Measurements from ENCODE around the genes DNAH14 and LEFTY1.

- PRO-cap = bidirectional peak, plus-strand start at chr1:224183652, minus-strand start at chr1:224183558
- RAMPAGE, long total RNA, 4 experiments = no peak in any of the 4 experiments
These were observed 701 bp downstream of the DEGS1 start for GRCh38 chr1:224183388-224184493.

DNA sequence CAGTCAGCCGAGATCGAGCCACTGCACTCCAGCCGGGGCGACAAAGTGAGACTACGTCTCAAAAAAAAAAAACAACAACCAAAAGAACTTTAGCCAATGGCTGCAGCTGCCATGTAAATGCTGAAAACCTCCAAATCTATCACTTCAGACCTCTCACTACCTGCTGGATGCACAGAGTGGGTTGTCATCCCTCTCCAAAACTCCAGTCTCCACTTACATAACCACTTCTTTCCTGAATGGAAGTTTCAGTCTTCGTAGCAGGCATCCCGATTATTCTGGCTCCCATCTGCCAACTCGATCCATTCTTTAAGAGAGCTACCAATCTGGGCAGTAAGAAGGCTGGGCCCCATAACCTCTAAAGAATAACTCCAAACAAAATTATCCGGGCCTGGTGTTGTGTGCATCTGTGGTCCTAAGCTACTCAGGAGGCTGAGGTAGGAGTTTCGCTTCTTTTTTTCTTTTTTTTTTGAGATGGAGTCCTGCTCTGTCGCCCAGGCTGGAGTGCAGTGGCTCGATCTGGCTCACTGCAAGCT is 12.1 kb downstream of the DEGS1 start:
- PRO-cap = no peak
- RAMPAGE, long total RNA, 4 experiments = no peak in any of the 4 experiments

- PRO-cap = no peak
- RAMPAGE, long total RNA, 4 experiments = no peak in any of the 4 experiments
These were observed 27.1 kb downstream of the DEGS1 start for GRCh38 chr1:224209977-224210706.

- PRO-cap = no peak
- RAMPAGE, long total RNA, 4 experiments = no peak in any of the 4 experiments
These were observed 9.9 kb upstream of the NVL start for GRCh38 chr1:224339714-224340357.

- PRO-cap = unidirectional peak, minus-strand start at chr1:224435575
- RAMPAGE, long total RNA, 4 experiments = no peak in any of the 4 experiments
These were observed 850 bp upstream of the WDR26 start for GRCh38 chr1:224435265-224436029.

DNA sequence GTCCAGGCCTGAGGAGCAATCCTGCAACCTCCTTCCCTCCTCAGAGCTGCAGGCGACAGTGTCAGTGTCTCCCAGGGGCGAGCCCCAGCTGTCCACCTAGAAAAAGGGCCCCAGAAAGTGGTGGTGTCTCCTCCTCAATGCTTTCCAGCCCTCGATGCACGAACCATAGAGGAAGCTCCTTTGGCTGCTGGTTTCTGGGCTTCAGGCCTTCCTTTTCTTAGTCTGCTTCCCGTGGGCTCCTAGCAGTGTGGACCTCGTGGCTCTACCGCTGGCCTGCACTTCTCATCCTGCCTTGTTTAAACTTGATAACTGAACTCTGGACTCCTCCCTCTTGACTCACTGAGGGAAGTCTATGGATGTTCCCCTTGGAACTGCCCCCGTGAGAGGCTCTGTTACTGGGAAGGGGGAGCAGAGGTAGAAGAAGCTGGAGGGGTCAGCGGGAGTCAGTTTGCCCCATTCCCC is 75.2 kb upstream of the WDR26 start:
- PRO-cap = no peak
- RAMPAGE, long total RNA, 4 experiments = no peak in any of the 4 experiments

DNA sequence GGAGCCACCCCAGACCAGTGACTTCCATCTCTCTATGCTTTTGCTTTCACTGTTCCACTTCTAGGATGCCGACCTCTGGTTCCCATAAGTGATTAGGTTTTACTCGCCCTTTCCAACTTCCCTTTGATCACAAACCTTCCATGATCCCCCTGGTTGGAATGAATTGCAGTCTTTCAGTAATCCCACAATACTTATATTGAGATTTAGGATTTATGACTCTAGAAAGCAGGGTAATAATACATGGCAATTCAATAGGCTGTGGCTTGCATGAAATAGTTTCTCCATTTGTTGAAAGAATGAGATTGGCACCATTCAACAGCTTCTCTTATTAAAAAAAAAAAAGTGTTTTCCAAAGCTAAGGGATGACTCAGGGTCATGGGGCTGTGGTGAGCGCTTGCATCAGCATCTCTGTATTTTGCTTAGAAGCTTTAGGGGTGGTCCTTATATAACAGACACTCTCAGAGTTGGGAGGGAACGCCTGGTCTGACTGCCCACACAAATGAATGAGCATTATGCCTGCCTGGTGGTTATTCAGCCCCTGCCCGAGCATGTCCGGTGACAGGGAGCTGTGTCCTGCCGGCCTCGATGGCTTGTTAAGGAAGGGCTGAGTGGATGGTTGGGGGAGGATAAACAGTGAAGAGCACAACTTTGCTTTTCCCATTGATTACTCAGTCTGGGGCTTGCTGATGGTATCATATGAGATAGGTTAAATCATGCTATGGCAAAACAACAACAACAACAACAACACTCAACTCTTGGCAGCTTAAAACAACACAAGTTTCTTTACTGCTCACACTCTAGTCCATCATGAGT is 110.6 kb downstream of the CNIH3 start:
- PRO-cap = no peak
- RAMPAGE, long total RNA, 4 experiments = no peak in any of the 4 experiments

GRCh38 chr1:224929281-224930419 is at the start of gene DNAH14:
DNAH14 (plus strand) TSS chr1:224929675.
- PRO-cap = unidirectional peak, plus-strand start at chr1:224929682; bidirectional peak, plus-strand start at chr1:224929742, minus-strand start at chr1:224929758
- RAMPAGE, long total RNA, 4 experiments = start-site peak on the plus strand in 4 of 4 experiments, at chr1:224929654-224929702 at its widest, 25 to 93 reads per replicate

DNA sequence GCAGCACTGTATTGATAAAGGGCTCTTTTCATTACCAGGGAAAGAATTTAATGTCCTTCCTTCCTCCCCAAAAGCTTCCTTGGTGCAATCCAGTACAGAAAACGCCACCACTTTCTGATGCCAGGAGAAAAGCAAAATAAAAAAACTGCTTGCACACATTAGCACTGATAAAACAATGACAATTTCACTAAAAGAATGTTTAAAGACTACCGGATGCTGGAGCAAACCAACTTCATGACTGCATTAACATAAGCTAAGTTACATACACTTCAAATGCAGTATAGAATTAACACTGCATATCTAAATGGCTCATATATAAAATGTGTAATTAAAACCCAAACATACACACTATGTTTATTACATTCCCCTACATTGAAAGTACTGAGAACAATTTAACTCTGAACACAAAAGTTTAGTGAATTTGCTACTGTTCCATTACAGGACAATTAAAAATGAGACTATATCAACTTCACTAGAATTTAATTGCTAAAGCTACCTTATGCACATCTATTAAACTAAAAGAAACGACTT is 26.2 kb downstream of the LBR start:
- PRO-cap = no peak
- RAMPAGE, long total RNA, 4 experiments = no peak in any of the 4 experiments

GRCh38 chr1:225426890-225427841 is 672 bp downstream of the LBR start:
- PRO-cap = bidirectional peak, plus-strand start at chr1:225427549, minus-strand start at chr1:225427524; unidirectional peak, plus-strand start at chr1:225427549; unidirectional peak, minus-strand start at chr1:225427766
- RAMPAGE, long total RNA, 4 experiments = no peak in any of the 4 experiments

GRCh38 chr1:225512582-225513242 is 84.9 kb upstream of the LBR start:
- PRO-cap = no peak
- RAMPAGE, long total RNA, 4 experiments = no peak in any of the 4 experiments

DNA sequence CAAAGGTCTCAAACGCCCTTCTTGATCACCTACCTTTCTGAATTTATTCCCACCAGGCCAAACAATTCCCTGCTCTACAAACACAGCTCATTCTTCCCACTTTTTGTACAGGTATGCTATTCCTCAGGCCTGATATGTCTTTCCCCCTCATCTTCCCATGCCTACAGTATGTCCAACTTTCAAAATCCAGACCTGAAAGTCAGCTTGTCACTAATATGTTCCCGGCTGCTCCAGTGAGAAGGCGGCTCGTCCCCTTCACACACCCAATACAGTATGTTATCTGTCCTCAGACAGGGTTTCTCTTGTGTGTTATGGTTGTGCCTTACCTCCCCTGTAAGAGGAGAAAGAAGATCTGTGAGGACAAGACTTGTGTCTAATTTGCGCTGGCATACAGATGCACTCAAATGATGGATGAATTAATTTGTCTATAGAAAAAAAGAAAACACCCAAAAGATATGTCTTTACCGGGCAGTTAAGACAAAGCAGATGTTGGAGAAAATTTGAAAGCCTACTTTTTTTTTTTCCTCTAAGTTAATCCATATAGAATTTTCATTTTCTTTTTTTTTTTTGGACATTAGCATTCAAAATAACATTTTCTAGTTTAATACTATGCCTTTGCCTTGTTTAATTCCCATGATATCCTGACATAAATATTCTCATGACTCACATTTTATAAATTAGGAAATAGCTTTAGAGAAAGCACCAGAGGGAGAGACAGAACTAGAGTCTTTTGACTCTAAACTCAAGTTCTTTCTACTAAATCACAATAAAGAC is 105.1 kb downstream of the ENAH start:
- PRO-cap = no peak
- RAMPAGE, long total RNA, 4 experiments = no peak in any of the 4 experiments

- PRO-cap = no peak
- RAMPAGE, long total RNA, 4 experiments = no peak in any of the 4 experiments
These were observed 3.3 kb downstream of the ENAH start for GRCh38 chr1:225649507-225650068.

- PRO-cap = bidirectional peak, plus-strand start at chr1:225653650, minus-strand start at chr1:225653632; bidirectional peak, plus-strand start at chr1:225653974, minus-strand start at chr1:225653734
- RAMPAGE, long total RNA, 4 experiments = no peak in any of the 4 experiments
These were observed 727 bp upstream of the ENAH start for GRCh38 chr1:225653561-225654139.

DNA sequence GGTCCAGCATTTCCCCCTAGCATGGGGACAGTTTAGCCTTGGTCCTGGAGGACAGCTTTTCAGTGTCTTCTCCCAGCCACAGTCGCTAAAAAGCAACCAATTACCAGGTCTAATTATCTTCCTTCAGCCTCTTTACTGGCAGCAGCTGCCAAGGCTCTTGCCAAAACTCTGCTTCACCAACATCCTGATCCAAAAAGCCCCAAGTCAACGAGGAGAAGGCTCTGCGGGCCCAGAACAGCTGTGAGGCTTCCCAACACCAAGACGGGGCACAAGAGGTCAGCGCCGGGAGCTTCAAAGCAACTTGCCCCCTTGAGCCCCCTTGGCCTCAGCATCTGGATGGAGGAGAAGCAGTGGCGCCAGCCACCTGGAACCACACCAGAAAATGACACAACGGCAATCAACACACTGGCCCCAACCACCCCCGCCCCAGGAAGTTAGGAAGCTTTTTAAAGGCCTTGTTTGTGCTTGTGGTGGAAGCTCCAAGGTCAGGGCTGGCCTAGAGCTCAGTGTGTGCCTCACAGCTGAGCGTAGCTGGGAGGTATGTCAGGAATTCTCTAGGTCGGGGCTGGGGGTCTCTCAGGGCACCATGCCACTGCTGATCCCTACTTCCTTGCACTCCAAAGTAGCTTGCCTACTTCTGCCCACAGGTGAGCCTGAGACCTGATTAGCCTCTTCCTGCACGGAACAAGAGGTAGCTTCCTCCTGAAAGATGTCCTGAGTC is 10.0 kb upstream of the SRP9 start:
- PRO-cap = unidirectional peak, plus-strand start at position 475 of the sequence
- RAMPAGE, long total RNA, 4 experiments = no peak in any of the 4 experiments

DNA sequence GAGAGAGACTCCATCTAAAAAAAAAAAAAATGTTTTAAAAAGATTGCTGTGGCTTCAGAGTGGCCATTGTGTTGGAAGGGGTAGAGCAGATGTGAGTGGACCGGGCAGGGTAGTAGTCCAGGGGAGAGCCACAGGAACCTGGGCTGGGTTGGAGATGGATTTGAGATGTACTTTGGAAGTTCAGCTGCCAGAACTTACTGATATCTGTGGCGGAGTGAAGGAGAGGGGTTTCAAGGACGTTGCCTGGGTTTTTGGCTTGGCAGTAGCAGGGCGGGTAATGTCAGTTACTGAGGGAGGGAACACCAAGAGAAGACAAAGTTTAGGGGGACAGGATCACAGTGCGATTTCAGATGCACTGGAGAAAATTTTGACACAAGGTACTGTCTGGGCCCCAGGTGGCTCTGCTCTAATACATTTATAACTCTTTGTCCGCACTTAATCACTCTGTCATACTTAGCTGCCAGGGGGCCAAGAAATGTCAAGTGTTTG is 9.5 kb downstream of the EPHX1 start:
- PRO-cap = no peak
- RAMPAGE, long total RNA, 4 experiments = no peak in any of the 4 experiments

- PRO-cap = unidirectional peak, minus-strand start at chr1:225819959
- RAMPAGE, long total RNA, 4 experiments = no peak in any of the 4 experiments
These were observed 9.9 kb downstream of the EPHX1 start for GRCh38 chr1:225819873-225820222.

- PRO-cap = no peak
- RAMPAGE, long total RNA, 4 experiments = start-site peak on the minus strand in 1 of 4 experiments, at chr1:225879289-225879447 at its widest, 6 reads per replicate
These were observed 3.2 kb downstream of the TMEM63A start for GRCh38 chr1:225878910-225879449.

DNA sequence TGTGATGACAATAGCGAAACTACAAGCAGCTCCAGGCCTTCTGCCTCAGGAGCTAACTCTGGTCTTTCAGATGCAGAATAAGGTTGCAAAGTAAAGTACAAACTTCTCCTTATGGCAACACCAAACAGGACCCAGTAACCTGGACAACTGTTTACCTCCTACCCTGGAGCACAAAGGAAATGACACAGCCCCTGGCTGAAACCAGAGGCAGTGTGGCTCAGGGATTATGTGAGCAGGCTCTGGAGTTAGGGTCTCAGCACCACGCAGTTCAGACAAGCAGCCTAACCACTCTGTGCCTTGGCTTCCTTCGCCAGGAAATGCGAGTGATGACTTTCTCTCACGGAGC is 1.2 kb downstream of the TMEM63A start:
- PRO-cap = unidirectional peak, plus-strand start at position 266 of the sequence
- RAMPAGE, long total RNA, 4 experiments = no peak in any of the 4 experiments

DNA sequence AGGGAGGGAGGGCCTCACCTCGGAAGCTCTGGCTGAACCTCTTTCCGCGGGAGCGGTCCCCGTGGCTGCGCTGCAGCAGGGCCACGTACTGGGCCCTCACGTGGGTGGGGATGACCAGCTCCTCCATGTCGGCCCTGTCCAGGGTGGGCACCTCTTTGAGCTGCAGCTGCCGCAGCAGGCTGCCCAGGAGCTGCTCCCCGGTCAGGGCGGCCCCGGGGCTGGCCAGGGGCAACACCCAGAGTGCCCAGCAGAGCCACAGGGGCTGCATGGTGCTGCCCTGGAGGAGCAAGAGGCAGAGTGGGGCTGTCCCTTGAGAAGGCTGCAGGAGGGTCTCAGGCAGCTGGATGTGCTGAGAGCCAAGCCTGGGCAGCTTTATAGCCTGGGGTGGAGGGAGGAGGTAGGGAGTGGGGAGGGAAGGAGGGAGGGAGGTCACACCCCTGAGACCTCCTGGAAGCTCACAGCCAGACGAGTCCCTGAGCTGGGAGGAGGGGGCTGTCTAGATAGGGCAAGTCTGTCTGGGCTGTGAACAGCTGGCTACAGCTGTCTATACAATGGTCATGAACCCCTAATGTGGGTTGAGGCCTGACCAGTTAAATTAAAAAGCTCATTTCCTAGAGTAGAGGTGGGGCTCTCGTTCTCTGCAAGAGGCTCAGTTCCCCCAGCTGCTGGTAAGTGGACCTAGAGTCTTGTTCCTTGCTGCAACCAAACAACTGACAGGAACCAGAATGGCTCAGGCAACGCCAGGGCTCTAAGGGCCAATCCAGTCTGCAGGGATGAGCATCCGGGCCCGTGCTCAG is at the start of gene LEFTY1:
Gene LEFTY1, minus strand, starts transcription at position 348 of the 797 bp plus-strand sequence.
- PRO-cap = no peak
- RAMPAGE, long total RNA, 4 experiments = no peak in any of the 4 experiments

Measured in esophagus squamous epithelium (tissue), 4 donors.